Measurements from ENCODE around the gene ACTR10.

DNA sequence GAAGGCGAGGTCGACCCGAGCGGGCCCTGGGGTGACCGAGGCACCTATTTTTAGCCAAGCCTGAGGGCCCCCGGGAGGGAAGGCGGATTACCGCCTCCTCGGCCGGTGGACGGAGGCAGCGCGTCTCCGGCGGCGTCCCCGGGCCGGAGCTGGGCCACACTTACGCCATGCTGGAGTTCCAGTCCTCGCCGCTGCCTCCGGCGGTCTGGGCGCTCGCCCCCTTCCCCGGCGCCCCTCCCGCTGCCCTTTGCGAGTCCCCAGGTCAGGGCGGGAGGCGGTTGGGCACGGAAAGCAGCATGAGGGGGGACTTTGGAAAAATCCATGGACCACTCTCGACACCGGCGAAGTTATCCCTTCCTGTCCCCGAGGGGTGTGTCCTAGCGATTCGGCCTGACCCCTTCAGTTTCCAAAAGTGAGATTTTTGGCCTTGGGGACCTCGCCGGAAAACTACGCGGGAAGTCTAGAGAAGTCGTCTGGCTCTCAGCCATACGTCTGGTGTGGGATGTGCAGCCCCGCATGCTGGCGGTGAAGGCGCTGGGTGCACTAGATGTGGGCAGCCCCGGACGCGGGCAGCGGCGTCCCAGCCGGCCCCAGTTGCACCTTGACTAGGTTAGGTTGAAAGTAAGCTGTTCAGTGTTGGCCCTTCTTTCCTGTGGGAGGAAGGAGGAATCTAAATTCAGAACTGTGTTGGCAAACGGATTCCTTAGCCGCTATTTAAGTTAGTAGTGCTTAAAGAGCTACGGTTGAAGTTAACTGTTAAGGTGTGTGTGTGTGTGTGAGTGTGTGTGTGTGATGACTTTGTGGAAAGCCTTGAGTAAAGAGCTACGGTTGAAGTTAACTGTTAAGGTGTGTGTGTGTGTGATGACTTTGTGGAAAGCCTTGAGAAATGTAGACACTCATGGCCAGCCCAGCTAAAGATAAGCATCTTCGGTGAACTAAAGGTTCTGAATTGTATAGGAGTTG lies 956 bp downstream of the KTN1 start:
- PRO-cap: bidirectional peak, plus-strand start at position 517 of the sequence, minus-strand start at position 414 of the sequence; bidirectional peak, plus-strand start at position 895 of the sequence, minus-strand start at position 607 of the sequence

GRCh38 chr14:55616397-55616680 lies 36.3 kb downstream of the KTN1 start:
- PRO-cap: no peak

DNA sequence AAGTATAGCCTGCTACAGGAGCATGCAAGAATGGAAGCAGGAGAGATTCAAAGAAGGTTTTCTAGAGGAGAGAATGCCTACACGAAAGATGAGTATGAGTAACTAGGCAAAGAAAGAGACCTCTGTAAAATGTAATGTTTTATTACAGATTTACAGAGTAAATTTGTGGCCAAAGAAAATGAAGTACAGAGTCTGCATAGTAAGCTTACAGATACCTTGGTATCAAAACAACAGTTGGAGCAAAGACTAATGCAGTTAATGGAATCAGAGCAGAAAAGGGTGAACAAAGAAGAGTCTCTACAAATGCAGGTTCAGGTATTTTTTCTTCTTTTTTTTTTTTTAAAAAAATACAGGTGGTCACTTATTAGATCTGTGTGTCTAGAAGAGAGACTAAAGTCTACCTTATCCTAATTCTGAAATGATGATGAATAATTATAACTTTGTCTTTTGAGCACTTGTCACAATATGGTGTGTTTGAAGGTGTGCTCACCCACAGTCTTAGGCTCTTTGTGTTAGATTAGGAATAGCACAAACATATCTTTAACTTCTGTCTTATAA lies 57.1 kb downstream of the KTN1 start:
- PRO-cap: no peak

- PRO-cap: no peak
Measured at GRCh38 chr14:55646879-55647256, 66.9 kb downstream of the KTN1 start.

DNA sequence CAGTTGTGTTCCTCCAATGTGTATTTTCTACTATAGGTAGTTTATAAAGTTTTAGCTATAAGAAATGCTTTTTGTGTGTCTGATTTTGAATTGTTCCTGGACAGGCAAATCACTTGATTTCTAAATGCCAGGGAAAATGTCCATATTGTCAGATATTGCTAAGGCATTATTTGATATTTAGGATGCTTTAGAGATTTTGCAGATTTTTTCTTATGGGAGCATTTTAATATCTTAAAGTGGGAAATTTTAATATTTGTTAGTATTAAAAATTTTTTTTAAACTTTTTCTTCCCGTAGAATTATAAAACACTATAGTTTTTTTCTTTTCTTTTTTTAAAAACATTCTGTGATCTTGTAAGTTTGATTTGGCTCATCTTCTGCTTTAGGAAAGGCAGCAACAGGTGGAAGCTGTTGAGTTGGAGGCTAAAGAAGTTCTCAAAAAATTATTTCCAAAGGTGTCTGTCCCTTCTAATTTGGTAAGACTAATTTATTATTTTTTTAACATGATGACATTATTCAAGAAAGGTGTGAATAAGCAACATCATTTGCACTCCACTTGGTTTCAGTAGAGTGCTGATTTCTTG lies 86.9 kb downstream of the KTN1 start:
- PRO-cap: no peak

DNA sequence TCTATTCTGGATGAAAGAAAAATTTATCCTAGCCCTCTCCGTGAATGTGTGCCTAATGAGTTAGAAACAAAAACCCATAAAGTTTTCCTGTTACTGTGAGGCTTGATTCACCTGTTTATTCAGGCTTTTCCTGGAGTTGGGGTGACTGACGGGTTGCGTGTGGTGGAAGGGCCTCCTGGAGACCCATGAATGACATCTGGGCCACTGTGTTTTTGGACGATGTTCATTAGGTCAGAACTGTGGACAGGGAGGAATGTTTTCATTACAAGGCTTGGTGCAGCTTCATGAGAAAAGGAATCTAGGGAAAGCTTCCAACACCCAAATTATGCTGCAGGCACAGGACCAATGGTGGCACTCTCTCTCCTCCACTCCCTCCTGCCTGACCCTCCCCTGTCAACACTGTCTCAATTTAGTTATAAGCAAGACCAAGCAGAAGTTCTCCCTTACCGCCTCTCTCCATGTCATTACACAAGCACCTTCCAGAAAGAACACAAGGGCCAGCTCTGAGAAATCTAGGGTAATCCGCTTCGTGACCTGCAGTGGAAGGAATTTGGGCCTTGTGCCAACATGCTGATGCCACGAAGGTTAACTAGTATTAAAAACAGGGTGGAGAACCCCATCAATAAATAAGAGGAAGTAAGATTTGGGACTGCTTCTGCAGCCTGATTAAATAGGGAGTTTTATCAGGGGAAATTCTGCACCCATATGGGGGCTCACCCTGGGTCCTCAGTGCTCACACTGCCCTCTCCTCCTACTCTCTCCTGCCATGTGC lies 200.2 kb downstream of the KTN1 start:
- PRO-cap: no peak

DNA sequence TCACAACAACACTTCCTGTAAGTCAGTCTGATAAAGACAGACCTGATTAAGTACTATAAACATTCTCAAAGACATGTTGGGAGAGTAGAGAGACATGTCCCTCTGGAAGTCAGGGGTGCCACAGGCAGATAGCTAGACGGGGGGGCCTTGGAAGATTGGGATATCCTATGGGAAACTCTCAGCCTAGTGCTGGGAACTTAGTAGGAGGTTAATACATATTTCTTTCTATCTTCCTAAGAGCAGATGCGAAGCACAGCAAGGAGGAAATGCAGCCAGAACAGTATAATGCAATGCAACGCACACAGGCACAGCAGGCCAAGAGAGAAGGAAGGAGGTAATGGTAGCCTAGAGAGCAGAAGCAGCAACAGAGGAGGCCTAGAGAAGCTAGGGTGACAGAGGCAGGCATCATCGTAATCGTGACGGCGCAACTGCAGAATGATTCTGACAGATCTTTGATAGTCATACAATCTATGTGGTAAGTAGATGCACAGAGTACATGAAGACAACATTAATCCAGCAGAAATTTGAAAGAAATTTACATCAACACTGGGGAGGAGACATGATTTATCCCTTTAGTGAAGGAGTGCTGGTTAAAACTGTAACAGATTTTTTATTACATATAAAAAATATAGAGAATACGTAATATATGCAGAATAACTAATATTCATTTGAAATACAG lies 1.7 kb upstream of the PELI2 start:
- PRO-cap: no peak

- PRO-cap: unidirectional peak, minus-strand start at chr14:56119830
Measured at GRCh38 chr14:56119601-56120085, 1.4 kb downstream of the PELI2 start.

GRCh38 chr14:56207807-56208307 lies 89.6 kb downstream of the PELI2 start:
- PRO-cap: no peak

DNA sequence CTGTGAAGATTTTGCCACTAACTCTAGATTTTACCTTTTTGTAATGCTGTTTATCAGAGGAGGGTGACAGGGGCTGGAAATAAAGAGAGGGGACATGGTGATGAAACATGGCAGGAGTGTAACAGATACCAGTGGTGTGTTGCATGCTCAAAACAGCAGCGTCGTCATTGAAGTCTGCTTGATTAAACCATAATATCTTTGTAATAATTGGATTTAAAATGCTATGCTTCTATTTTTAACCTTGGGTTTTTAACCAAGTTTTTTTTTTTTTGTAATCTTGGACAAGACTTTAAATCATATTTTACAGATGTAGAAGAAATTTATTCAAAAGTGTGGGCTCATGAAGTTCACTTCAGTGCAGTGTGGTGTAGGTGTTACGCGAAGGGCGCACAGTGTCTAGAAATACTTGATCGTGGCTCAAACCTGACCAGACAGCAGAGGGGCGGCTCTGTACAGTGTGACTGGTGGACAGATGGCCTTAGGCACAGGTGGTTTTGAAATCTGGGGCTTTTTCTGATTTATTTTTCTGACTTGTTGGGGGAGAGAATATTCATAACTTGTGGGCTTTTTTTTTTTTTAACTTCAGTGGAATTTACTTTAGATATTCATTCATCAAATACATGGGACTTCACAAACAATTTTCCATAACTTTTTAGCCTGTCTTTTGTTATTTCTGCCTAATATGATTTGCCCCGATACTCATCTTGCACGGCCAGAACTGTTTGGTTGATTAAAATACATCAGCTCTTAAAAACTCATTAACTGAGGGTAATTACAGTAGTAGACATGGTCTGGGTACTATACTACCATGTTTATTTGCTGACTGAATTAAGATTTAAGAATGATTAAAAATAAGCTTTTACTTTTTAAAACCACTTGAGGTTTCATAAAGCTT lies 179.2 kb downstream of the PELI2 start:
- PRO-cap: no peak

DNA sequence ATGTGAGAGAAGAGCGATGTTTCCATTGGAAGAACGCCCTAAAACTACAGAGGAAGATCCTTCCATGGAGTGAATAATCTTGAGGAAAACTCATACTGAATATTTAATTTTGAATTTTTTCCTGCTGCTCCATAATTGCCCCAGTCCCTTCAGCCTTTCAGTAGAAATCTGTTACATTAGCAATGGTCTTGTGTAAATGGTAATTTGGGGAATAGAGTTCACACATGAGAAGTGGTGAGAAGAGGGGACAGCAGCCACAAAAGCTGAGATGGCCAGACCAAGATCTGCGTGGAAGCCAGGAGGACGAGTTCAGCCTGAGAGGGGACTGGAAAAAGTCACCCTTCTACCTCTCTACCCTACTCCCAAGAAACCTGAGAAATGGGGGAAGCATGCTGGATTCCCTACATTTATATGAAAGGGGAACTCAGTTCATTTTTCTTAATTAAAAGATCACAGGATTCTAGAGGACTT lies 113.6 kb upstream of the TMEM260 start:
- PRO-cap: no peak

DNA sequence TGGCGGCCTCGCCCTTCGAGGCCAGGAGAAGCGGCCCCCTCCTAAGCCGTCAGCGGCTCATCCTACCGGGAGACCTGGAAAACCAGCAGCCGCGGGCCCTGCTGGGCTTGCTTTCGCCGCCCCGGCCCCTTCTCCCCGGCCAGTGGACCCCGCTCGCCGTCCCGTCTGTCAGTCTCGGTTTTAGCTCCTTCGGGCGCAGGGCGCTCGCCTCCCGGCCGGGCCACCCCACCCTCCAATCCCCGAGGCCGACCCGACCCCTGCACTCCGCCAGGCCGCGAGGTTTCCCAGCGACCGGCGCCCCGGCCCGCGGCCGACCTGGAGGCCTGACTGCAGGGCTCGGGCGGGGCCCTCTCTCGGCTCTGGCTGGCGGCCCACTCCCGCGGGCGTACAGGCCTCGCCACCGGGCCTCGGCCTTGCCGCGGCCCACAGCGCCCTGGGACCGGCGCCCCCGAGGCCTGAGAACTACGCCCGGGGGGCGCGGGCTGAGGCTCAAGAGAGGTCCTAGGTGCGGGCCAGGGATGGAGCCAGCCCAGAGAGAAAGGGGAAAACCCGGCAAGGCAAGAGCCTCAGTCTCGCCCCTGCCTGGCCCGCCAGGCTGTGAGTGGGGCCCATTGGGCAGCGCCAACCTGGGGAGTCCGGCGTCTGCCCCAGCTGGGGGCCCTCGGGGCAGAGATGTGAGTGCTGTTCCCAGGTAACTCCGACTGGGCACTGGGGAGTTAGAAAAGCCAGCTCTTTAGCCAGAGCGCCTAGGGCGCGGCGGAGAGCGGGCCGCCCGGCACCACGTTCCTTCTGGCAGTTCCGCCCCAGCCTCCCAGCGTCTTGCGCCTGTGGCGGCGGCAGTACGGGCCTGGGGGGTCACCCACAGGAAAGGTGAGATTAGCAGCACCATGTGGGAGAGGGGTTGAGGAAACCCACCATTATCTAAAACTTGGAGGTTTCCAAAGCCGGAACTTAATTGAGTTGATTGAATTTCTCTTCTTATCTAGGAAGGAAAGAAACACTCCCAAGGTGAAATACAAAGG lies 12.0 kb downstream of the OTX2 start:
- PRO-cap: no peak

- PRO-cap: no peak
Measured at GRCh38 chr14:56806427-56806851, 3.8 kb downstream of the OTX2 start.

DNA sequence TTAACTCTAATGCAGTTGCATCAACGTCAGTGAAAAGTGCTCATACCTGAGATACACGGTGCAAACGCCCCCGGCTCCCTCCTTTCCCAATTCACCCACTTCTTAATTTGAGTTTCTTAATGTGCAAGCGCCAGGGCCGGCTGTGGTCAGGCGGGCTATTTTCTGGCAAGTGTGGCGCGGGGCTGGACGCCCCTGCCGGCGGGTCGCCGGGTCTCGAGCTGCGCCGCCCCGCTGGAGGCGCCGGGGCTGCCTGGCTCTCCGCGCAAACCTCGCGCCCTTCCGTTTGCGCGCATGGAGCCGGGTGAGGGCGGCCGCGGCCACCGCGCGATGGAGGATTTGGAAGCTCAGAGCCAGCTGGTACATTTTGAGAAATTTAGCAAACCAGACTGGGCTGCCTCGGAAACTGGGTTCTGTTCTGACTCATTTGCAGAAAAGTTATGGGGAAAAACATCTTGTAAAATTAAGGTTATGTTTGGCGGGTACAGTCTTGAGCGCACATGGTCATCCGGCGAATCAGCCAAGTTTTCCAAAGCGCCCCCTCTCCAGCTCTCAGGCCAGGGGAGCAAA lies 6.3 kb upstream of the OTX2 start:
- PRO-cap: no peak

DNA sequence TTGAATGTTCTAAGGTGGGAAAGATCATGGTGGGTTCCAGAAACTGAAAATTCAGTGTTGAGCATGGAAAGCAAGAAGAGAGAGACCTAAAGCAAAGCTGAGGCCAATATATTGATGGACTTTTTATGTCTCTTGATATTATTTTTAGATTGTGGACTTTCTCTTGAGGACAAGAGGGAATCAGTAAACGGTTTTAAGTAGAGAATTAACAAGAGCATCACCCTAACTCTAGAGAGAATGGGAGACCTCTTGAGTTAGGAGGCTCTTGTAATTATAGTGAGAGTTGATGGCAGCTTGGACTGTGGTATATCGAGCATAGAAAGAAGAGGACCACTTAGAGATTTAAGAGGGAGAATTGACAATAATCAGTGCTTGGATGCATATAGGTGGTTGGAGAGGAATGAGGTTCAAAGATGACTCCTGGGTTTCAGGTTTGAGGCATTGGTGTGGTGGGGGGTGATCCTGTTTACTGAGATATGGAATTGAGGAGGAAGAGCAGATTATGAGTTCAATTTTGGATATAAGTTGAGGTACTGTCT lies 17.2 kb downstream of the NAA30 start:
- PRO-cap: no peak

DNA sequence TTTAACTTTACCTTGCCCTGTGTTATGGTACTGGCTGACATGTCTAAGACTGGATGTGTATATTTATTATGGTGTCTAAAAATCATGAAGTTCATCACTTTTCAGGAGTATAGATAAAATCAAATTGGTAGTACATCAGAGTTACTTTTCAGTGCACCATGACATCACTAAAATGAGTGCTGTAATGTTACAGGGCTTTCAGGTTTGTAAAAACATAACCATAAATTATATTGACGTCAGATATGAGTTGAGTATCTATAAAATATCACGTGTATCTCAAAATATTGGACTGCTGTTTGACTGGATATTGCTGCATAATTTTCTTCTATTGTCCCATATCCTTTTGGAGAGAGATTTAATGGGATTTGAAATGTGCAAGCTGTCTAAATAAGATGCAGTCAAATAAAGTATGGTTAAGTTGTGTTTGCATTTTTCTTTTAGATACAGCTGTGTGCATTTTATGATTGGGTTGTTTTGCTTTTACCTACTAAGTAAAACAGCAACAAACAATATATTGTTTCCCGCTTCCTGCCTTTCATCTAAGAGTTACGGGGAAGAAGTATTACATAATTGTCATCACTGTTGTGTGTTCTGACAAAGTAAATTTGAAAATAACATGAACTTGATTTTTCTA lies 22.1 kb downstream of the NAA30 start:
- PRO-cap: no peak

DNA sequence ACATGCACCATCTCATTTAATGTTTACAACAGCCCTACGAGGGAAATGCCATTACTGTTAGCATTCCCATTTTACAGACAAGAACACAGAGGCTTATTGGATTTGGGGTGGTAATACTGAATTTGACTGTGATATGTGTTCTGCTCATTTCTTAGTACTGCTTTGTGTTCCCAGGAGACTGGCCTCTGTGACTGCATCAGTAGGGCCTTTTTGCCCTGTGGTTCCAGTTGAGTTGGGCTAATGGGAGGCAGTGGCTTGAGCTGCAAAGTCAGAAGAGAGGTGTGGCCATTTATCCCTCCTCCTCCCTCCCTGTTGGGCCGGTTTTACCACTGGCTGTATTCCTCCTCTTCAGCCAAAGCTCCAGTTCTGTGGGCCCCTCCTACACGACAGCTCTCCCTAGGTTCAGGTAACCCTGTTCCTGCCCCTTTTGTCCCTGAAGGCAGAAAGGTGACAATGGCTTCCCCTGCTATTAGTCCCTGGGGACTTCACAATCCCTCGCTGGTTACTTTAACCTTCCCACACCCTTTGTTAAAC lies 121.6 kb upstream of the SLC35F4 start:
- PRO-cap: no peak

GRCh38 chr14:58199570-58200815 lies at the start of gene ACTR10:
ACTR10 (plus strand) TSS chr14:58200149.
- PRO-cap: bidirectional peak, plus-strand start at chr14:58200198, minus-strand start at chr14:58200016

DNA sequence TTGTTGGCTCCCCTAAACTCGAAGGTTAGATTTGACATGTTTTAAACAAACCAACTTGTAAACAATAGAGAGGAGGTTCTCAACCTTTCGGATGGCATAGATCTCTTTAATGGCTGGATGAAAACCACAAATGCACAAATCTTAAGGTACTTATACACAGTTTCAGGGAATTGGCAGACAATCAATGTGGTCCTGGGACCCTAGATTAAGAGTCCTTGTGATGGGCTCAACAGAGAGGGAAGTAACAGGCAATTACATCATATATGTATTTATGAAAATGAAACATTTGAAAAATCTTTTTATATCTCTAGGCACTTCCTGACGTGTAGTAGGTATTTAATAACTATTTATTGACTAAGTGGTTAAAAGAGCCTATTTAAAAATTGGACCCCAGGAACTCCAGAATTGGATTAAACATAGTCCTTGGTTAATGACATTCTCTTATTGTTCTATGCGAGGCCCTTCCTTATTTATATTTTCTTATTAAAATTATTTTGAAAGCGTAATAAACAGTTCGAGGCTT lies 928 bp downstream of the ACTR10 start:
- PRO-cap: no peak

GRCh38 chr14:58239336-58240355 lies 5.0 kb upstream of the PSMA3 start:
- PRO-cap: bidirectional peak, plus-strand start at chr14:58239958, minus-strand start at chr14:58239971

All from NALM6 (cell line).